ENCODE measurements around a stretch of chr4.

- RRBS, result 73% methylated on average over 3 of the region's 19 CpGs
Observed at GRCh38 chr4:1293664-1294365, 4.1 kb downstream of the MAEA start.

- RRBS, result no CpG with 5 or more reads among the region's 8 CpGs
Observed at GRCh38 chr4:1345903-1346154, 1.2 kb upstream of the UVSSA start.

DNA sequence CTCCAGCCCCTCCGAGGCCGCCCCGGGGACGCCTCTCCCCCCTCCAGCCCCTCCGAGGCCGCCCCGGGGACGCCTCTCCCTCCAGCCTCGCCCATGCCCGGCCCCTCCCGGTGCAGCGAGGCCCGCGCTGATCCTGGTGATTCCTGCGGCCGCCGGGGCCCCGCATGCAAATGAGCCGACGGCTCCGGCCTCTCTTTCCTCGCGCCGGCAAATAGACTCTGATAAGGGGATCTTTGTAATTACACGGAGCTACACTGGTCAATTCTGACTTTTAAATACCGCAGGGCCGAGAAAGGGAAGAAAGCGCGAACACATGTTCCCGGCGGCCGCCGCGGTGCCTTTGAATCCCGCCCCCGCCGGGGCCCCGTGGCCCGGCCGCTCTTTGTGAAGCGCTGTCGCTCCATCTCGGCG, 114.9 kb upstream of the NKX1-1 start:
- RRBS, result 15% methylated on average over 15 of the region's 44 CpGs

GRCh38 chr4:1541637-1542382, 135.6 kb upstream of the NKX1-1 start:
- RRBS, result no CpG with 5 or more reads among the region's 29 CpGs

DNA sequence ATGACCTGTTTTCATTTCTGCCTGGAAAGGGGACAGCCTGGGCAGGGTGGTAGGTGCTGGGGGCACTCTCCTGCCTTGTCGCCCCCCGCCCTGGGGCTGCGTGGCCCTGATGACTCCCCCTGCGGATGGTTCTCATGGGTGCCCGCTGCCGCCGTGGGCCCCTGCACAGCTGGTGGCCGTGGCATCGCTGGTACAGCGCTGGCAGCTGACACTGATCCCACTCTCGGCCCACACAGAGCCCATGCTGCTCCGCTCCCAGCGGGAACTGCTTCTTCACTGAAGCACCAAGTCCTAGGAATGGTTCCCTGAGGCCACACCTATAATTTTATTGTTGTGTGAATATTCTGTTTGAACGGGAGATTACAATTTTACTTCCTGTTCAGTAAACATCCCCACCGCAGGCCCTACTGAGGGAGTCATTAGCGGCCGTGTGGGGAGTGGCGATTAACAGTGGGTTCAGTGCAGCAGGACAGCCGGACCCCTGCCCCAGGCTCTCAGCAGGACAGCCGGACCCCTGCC, 138.6 kb upstream of the NKX1-1 start:
- RRBS, result no CpG with 5 or more reads among the region's 20 CpGs

DNA sequence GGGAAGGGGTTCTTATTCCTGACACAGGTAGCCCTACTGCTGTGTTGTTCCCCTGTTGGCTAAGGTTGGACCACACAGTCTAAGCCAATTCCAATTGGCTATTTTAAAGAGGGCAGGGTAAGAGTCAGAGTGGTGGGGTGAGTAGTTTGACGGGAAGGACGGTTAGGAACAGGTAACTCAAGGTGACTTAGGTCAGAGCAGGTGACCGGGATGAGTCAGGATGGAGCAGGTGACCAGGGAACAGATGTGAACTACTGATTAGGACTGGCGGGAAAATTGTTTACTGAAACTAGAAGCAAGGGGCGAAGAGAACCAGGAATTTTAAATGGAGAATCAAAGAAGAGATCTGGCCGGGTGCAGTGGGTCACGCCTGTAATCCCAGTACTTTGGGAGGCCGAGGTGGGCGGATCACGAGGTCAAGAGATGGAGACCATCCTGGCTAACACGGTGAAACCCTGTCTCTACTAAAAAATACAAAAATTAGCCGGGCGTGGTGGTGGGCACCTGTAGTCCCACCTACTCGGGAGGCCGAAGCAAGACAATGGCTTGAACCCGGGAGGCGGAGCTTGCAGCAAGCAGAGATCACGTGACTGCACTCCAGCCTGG, 17.5 kb downstream of the TACC3 start:
- RRBS, result no CpG with 5 or more reads among the region's 18 CpGs

- RRBS, result no CpG with 5 or more reads among the region's 22 CpGs
Observed at GRCh38 chr4:1739495-1740073, 18.3 kb downstream of the TACC3 start.

- RRBS, result 80% methylated on average over 3 of the region's 27 CpGs
Observed at GRCh38 chr4:1777597-1778596, 15.2 kb upstream of the FGFR3 start.

- RRBS, result no CpG with 5 or more reads among the region's 52 CpGs
Observed at GRCh38 chr4:1794380-1794816, 1.3 kb downstream of the FGFR3 start.

GRCh38 chr4:1868109-1868901, 2.9 kb upstream of the NSD2 start:
- RRBS, result no CpG with 5 or more reads among the region's 8 CpGs

GRCh38 chr4:1987255-1988304, 21.2 kb downstream of the NELFA start:
- RRBS, result 100% methylated on average over 3 of the region's 47 CpGs

GRCh38 chr4:2257466-2257923, 4.4 kb downstream of the MXD4 start:
- RRBS, result no CpG with 5 or more reads among the region's 11 CpGs

- RRBS, result 0% methylated on average over 4 of the region's 38 CpGs
Observed at GRCh38 chr4:2261655-2261898, 332 bp downstream of the MXD4 start.

- RRBS, result no CpG with 5 or more reads among the region's 5 CpGs
Observed at GRCh38 chr4:2266229-2266468, 4.2 kb upstream of the MXD4 start.

DNA sequence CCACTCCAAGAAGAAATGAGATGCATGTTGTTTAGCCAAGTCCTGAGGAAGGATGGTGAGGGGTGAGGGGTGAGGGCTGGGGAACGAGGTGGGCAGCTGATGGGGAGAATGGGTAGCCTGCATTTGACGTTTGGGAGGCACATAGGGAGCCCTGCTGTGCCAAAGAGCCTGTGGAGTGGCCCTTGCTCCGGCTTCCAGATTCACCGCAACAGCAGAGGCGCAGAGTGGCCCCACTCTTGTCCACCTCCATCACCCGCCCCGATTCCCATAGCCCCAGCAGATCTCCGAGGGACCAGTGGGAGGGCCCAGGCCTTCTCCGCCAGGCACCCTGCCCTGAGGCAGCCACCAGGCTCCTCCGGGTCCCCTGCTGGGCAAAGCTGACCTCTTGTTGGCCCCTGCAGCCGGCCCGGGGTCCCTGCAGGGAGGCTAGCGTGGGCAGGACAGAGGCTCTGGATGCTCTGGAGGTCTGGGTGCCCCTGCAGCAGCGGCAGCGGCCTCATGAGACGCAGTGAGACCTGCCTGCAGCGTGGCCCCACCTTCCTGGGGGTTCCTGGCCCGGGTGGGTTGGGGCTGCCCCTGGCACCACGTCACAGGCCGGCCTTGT, 8.3 kb upstream of the MXD4 start:
- RRBS, result 43% methylated on average over 1 of the region's 20 CpGs

DNA sequence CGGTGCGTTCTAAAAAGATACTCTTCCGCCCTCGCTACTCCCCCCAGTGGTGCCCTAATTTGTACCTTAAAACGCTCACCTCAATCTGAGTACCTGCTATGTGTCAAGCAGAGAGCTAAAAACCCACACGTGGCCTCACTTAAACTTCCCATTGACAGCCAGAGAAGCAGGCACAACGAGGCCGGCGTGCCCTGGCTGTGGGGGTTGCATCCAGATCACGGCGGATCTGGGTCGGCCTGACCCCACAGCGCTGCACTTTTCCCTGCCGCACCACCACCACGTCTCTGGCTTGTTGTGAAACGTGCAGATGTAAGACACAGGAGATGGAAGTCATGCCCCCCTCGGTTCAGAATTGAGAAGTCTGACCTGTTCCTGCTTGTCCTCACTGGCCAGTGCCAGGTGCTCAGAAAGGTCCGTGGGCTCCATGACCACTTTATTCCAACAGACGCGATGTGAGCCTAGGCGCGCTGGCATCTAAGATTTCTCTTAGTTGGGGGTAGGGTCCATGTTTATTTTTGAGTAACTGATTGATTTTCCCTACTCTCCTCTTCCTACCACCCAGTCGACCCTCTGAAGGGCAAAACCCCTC, 919 bp upstream of the ZFYVE28 start:
- RRBS, result no CpG with 5 or more reads among the region's 23 CpGs

- RRBS, result no CpG with 5 or more reads among the region's 8 CpGs
Observed at GRCh38 chr4:2512589-2513025, 23.8 kb upstream of the FAM193A start.

GRCh38 chr4:2570828-2571322, 34.4 kb downstream of the FAM193A start:
- RRBS, result no CpG with 5 or more reads among the region's 8 CpGs

DNA sequence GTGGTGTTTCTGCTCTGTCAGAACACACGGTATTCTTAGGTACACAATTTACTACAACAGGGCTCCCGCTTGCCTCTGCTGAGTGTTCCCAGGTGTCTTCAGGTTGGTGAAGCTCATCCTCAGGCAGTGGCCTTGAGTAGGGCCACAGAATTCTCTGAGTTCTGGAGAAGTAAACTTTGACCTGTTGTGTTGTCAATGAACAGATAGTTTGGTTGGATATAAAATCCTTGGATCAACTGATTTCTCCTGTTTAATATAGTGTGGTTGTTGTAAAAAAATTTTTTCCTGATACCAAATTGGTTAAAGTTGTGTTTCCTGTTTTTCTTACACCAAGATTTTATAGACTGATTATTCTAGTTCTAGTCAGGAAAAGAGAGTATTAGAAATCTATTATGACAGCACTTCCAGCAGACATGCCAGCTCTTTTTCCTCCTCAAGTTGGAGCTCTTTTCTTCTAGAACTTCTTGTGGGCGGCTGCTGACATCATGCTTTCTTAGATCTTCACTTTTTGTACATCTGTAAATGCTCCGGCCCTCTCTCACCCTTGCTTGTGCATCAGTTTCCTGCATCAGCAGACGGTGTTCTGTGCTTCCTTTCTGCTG, 42.4 kb downstream of the TNIP2 start:
- RRBS, result no CpG with 5 or more reads among the region's 5 CpGs

DNA sequence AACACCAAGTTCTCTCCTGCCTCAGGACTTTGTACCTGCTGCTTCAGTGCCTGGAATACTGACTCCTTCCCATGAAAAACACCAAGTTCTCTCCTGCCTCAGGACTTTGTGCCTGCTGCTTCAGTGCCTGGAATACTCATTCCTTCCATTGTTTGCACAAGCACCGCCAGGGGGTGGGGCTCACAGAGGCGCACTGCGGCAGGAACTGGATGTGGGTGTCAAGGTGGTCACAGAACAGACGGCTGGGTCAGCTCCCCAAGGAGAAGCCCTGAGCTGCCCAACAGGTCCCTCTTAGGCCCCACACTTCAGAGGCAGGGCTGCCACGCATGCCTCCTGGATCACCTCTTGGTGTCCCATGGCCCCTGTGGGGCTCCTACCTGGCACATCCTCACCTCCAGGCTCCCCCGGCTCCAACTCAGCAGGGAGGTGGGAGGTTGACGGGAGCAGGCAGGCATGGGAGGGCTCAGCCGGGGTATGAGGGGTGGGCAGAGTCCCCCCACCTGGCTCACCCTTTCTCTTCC, 5.4 kb upstream of the TNIP2 start:
- RRBS, result 82% methylated on average over 3 of the region's 8 CpGs